ENCODE data around the gene PAQR3.

GRCh38 chr4:76740730-76741106 lies 157.2 kb downstream of the SOWAHB start:
- RRBS, result 90% methylated on average over 18 of the region's 39 CpGs

- RRBS, result no CpG with 5 or more reads among the region's 17 CpGs
Measured at GRCh38 chr4:76753666-76754877, 143.9 kb downstream of the SOWAHB start.

DNA sequence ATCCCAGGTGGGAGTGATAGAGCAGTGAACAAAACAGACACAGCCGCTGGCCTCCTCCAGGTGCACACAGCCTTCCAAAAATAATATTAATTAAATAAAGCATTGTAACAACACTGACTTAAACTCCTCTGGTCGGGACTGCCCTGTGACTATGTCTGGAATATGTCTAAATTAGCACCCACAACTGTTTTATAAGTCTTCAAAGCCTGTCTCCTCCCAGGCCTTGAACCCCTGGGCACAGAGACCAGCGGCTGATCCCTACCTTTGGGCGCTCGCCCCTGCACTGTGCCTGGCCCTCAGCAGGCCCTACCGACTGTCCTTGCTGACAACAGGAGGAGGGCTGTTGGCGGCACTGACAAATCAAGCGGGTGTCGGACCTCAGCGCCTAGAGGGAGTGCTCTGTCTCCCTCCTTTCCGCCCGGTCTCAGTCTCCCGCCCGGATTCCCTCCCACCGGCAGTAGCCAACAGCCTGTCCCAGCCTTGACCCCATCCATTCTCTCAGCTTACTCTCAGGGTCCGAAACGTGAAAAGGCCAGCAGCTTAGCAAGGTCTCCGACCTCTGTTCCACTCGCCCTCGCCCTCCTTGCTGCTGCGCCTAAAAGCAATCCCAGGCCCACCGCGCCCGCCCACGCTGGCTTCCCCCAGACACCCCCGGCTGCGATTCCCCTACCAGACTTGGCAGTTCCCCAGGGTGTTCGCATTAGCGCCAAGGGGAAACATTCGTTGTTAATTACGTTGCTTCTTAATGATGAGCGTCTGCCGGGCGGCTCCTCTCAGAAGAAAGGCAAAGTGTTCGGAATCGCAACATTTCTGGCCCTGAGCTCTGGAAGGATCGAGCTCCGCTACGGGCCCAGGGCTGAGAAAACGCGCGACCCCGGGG lies 96.3 kb downstream of the SOWAHB start:
- RRBS, result 22% methylated on average over 12 of the region's 43 CpGs

DNA sequence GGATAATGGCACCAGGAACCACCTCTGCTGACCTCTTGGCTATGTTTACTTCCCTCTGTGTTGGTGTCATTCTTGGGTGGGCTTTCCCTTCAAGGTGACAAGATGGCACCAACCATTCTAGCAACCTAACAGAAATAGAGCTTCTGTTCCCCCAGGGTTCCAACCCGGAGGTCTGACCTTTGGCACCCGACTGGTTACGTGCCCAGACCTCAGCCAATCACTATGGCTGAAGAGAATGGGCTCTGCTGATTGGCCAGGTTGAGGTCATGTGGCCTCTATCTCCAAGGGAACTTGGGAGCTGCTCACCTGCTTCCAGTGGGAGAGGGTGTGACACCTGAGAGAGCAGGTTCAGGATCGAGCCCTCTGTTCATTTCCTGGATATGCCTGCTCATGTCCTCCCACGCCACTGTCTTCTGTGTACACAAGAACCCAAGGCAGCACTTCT lies 11.1 kb downstream of the SOWAHB start:
- RRBS, result no CpG with 5 or more reads among the region's 5 CpGs

DNA sequence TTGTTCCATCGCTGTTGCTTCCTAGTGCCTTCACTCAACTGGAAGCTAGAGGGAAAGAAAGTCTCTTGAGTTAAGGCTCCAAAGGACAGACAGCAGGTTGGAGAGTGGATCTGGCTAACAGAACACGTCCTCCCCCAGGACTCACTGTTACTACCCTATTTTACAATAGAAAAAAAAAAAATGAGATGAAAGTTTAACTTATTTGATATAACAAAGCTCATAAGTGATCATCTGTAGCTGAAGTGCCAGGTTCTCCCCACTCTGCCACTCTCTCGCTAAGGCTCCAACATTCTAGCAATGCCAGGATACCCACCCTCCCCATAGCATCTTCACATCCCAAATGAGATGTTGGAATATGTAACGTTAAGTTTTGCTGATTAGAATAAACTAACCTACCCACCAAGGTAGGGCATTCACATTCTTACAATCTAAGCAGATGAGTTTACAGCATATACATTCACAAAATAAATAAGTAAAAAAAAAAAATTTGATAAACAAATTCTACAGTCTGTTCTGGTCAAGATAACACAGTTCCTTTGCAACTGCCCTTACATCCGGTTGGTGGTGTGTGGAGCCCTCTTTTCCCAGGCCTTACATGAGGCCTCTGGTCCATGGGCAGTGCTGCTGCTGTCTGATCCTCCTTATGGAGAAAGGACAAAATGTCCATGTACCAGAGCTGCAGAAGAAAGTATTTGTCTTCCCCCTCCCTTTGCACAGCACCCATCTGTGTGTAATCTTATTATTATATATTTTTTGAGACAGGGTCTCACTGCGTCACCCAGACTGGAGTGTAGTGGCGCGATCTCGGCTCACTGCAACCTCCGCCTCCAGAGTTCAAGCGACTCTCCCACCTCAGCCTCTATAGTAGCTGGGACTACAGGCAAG lies 2.3 kb upstream of the SEPTIN11 start:
- RRBS, result no CpG with 5 or more reads among the region's 11 CpGs

DNA sequence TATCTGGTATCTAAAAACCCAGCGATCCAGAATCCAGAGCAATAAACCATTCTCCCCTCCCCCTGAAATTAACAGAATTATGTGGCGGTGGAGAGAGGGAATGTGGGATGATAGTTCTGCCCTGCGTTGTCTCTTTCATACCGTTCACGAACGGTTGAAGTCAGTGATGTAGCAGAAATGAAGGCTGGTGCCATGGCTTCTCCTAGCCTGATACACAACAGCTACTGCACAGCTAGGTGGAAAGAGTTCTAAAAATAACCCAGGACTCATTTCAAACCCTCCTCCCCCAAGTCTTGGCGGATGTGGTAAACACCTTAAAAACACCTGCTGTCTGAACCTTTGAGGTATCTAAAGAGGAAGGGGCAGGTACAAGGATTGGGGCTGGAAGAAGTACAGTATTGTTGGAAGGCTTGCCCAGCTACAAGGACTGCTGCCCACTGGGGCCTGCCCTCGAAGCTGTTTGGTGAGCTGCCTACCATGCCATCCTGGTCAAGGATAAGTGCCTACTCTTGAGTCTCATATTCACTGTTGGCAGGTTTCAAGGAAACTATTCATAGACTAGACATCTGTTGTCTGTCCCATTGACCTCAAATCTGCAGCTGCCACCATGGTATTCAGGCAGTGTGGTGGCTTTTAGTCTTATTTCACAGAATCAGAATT lies 44.6 kb downstream of the SEPTIN11 start:
- RRBS, result no CpG with 5 or more reads among the region's 8 CpGs

- RRBS, result no CpG with 5 or more reads among the region's 15 CpGs
Measured at GRCh38 chr4:77023523-77024285, 52.1 kb downstream of the CCNI start.

GRCh38 chr4:77030626-77031040 lies 45.2 kb downstream of the CCNI start:
- RRBS, result no CpG with 5 or more reads among the region's 8 CpGs

DNA sequence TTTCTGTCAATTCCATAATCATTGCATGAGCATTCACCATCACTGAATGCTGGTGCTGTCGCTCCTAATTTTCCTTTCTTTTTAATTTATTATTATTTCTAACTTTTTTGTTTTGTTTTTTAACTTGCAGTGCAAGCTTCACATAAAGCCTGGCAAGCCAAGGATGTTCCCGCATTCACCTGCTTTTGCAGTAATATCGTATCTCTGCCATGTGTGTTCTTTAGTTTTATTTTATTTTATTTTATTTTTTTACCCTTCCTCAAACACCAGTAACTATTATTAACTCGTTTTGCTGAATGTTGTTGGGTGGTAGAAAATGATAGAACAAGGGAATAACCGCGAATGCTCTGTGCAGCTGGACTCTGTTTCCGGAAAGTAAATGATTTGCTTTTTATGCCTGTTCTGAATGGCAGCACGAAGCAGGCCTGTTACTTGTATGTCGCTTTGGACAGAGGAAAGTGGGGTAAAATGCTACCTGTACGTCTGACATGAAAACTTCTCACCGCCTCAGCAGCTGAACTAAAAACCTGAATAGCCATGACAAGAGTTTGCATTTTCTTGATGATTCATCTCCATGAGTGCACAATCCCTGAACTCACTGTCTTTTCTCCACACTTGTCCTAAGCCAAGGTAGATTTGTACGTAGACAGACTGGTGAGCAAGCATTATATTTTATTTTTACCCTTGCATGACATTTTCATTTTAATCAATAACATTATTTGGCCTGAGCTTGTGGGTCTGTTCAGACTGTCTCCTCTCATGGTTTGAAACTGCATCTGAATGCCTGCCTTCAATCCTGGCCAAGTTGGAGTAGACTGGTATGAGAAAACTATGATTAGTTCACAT lies 41.2 kb downstream of the CCNI start:
- RRBS, result no CpG with 5 or more reads among the region's 12 CpGs

DNA sequence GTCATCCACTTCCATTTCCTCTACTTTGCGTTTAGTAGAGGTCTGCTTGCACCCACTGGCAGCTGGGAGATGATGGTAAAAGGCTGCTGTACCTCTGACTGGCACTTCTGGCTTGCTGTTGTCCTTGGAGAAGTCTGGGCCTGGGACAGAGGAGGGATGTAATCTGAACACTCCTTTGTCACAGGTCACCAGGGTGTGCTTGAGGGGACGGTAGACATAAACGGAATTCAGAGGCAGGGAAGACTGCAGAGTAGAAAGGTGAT lies 27.5 kb downstream of the CCNI start:
- RRBS, result no CpG with 5 or more reads among the region's 3 CpGs

GRCh38 chr4:77796258-77796918 lies 22.8 kb downstream of the CNOT6L start:
- RRBS, result no CpG with 5 or more reads among the region's 5 CpGs

DNA sequence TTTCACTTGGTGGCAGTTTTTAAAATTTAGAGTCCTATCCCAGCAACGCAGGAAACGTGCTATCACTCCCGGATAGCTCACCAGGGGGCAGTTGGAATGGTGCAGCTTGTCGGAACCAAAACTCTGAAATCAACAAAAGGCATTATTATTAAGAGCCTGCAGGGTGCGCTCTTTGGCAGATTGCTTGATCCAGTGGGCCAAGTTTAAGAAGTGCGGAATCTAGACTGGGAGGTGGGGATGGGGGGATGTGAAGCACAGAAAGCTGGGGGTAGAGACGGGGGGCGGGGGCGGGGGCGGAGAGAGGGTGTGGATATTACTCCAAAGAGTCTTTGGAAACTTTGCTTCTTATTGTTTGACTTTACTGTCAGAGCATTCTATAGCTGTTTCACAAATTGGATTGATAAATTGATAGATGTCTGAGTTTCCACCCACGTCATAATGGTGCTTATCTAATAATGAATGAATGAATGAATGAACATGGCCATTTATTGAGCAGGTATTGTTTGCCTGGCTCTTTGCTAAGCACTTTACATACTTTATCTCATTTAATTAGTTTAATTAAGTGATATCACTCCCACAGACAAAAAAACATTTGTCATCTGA lies 2.6 kb downstream of the FRAS1 start:
- RRBS, result no CpG with 5 or more reads among the region's 11 CpGs

DNA sequence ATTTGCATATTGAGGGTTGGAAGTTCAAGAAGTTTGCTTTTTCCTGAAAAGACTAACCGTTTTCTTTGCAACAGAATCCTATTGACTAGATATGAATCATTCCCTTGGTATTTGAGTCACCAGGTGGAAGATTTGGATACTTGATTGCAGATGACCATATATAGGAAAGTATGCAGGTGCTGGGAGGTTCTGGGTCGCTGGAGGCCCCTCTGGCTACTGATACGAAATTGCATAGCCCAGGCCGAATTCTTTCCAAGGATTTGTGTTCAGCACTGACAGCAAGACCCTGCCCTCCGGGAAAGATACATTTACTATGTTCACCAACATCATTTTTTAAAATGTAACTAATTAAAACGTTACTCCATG lies 834 bp downstream of the ANXA3 start:
- RRBS, result no CpG with 5 or more reads among the region's 6 CpGs

GRCh38 chr4:78628219-78629117 lies 76.9 kb downstream of the ANXA3 start:
- RRBS, result no CpG with 5 or more reads among the region's 5 CpGs

DNA sequence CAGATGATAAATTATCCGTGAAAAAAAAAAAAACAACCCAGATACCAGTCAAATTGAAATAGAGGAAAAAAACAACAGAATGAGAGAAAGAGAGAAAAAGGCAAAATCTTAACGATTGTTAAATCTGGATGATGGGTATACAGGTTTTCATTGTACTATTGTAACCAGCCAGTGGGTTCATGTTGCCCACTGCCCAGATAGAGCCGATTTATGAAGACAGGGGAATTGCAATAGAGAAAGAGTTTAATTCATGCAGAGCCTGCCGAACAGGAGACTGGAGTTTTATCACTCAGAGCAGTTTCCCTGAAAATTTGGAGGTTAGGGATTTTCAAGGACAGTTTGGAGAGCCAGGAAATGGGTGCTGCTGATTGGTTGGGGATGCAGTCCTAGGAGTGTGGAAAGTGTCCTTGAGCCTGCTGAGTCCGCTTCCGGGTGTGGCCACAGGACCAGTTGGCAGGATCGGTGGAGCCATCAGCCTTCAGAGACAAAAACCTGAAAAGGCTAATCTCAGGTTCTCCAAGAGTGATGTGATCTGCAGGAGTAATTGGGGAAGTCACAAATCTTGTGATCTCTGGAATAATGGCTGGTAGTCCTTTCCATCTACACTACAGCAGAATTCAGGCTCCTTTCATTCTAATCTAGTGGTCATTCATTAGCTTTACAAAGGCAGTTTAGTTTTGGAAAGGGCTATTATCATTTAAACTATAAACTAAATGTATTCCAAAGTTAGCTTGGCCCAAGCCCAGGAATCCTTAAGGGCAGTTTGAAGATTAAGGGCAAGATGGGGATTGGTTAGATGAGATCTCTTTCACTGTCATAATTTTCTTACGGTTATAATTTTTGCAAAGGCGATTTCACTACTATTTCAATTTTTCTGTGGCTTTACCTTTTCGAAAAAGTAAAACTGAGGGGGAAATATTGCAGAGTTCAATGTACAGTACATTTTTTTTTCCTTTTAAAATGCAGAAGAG lies 56.0 kb upstream of the BMP2K start:
- RRBS, result no CpG with 5 or more reads among the region's 10 CpGs

- RRBS, result no CpG with 5 or more reads among the region's 5 CpGs
Measured at GRCh38 chr4:78911967-78913294, 26.8 kb downstream of the PAQR3 start.

DNA sequence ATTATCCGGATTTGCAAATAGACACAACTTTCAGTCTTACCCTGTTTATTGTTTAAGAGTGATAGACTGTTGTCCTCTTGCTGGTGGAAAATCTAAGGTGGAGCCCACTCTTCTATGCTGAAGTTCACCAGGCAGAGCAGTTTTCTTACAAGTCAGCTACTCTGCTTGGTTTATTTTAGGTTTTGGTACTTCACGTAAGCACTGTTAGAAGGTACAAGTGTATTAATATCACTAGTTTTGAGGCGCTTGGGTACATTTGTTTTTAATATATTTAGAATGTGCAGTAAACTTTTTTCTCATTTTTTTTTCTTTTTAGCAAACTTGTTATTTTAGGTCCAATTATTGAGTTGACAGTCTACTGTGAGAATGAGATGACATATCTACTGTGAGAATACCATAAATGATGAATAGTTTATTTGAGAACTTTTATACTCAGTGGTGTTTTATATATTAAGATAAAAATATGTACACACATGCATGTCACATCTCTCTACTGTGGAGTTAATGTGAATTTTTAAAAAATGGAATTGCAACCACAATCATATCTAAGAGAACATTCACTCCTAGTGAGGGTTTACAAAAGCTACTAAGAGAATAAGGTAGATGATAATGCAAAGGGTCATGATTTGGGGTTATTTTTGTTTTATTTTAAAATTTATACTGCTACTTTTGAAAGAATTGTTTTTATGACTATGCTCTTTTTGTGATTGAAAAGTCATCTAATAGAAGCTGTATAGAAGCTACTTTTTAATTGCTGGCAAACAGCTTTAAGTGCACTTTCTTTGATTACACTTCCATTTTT lies 23.9 kb downstream of the PAQR3 start:
- RRBS, result 94% methylated on average over 1 of the region's 3 CpGs

- RRBS, result no CpG with 5 or more reads among the region's 3 CpGs
Measured at GRCh38 chr4:78935543-78935888, 3.7 kb downstream of the PAQR3 start.

GRCh38 chr4:78938756-78939768 lies at the start of gene PAQR3:
TSS of gene PAQR3 (minus strand) at chr4:78939438.
- RRBS, result 1% methylated on average over 33 of the region's 83 CpGs